ENCODE measurements around the gene C1QL2.

DNA sequence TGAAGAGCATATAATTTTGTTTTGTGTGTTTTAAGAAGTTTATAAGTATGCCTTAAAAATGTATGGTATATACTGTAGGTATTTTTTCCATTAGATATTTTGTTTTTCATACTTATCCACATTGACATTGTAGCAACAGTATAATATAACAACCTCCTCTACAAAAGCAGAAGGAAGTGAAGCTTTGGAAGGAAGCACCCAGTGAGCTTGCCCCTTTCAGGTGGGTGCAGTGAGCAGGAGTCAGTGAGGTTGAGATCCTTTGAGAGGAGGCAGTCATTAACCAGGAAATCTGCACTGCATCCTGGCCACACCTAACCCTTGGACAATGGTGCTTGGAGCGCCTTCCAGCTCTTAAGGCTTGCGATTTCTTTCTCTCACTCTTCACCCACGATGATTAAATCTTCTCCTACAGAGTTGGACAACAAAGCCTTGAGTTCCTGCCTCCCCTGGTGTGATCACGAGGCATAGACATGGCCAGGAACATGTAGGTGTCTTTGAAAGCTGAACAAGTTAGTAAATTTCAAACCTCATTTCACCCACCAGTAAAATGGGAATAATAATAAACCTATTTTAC is 13.9 kb downstream of the IL37 start:
- PRO-cap = no peak

DNA sequence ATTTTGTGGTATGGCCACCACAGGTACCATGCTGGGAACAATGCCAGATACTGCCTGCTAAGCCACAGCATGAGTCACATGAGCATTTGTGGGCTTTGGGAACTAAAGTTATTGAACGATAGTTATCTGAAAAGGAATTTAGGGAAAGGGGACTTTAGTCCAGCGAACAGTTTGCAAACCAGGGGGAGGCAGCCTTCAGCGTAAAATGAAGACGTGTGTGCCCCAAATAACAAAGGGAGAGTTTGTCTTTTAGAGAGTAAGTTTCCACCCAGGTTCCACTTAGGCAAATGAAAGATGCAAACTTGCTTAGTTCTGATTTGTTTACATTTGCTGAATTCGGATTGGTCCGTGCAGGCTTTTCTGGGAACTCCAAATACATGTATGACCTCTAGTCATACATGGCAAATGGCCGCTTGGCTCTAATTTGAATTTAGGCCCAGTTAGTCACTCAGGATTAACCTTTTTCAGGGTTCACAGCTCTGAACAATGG is 28.2 kb downstream of the IL37 start:
- PRO-cap = no peak

DNA sequence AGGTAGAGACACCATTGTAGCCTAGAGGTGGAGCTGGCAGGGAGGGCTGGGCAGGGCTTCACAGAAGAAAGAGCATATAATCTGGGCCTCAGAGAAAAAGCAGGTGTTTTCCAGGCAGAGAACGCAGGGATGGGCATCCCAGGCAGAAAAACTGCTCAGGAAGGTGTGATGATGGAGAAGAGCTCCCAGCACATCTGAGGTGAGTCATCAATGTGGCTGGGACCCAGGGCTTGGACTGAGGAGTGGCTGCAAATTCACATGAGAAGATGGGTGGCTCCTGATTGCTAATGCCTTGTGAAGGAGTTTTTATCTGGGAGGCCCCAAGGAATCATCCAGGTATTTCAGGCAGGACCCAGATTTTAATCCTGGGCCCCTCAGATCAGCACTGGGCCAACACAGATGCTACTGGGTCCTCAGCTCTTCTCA is 10.1 kb downstream of the IL1F10 start:
- PRO-cap = no peak

- PRO-cap = bidirectional peak, plus-strand start at chr2:113175437, minus-strand start at chr2:113175306
Observed at GRCh38 chr2:113175037-113175593, 1.3 kb downstream of the PSD4 start.

DNA sequence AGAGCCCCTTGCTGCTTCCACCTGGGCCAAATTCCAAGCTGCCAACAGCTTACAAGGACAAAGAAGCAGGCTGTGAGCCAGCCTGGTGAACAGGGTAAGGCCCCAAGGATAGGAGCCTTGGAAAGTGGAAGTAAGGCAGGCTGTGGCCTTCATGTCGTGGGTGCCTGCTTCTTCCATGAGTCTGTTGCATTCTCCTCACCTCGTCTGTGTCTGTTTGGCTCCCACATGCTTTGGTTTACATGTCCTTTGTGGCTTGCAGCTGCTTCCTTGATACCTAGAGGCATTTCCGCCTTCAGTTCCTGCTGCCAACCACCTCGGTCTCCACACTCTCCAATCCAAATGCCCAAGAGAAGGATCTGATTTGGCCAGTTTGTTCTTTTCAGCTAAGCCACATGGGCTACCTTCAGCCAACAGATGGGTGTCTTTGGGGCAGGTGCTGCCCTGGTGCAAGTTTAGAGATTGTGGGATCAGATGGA is 8.0 kb downstream of the PSD4 start:
- PRO-cap = no peak

DNA sequence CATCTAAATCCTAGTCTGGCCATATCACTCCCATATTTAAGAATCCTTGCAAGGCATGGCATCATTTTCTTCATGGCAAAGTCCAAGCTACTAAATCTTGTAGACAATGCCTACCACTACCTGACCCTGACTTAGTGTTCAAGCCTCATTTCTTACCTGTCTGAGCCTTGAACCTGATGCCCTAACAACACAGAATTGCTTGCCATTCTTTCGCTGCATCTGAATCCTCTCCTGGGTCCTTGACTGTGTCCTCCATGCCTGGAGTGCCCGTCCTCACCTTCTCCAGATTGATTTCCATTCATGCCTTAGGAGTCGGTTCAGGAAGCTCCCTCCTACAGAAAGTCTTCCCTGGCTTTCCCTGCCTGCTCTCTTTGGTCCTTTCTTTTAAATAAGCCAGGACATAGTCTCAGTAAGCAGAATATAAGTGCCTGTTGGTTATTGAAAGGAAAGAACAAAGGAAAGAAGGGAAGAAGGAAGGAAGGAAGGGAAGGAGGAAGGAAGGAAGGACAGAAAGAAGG is 24.1 kb downstream of the PAX8 start:
- PRO-cap = no peak

DNA sequence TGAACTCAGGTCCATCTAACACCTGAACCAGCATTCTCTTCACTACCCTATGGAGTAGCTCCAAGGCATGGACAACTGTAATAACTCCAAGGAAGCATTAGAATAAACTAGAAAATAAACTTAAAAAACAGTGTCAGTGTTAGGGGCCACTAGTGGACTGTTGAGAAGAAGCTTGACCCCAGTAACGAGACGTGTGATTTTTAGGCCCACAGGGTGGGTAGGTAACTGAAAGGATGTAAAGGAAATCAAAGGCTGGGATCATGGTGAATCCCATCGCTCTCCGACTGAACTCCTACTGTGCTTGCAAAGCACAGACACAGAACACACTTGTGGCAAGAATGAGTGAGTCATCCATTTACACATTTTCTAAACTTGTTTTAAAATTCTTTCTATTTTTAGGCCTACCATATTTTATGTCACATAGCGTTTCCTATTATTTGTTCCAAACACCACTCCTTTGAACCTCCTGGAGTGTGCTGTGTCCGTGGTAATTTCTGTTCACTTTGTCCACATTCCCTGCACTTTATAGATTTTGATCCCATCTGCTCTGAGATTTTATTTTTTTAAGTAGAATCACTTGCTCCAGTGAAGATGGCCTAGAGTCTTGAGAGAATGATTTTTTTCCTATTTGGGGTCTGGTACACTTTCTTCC is 6.2 kb upstream of the PAX8 start:
- PRO-cap = no peak

- PRO-cap = no peak
Observed at GRCh38 chr2:113337706-113338311, 59.1 kb upstream of the PAX8 start.

DNA sequence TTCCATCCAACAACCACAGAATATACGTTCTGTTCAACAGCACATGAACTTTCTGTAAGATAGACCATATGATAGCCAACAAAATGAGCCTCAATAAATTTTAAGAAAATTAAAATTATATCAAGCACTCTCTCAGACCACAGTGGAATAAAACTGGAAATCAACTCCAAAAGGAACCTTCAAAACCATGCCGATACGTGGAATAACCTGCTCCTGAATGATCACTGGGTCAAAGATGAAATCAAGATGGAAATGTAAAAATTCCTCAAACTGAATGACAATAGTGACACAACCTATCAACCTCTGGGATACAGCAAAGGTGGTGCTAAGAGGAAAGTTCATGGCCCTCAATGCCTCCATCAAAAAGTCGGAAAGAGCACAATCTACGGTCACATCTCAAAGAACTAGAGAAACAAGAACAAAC is 8.4 kb upstream of the FOXD4L1 start:
- PRO-cap = no peak

- PRO-cap = no peak
Observed at GRCh38 chr2:113502941-113503287, 4.4 kb downstream of the FOXD4L1 start.

DNA sequence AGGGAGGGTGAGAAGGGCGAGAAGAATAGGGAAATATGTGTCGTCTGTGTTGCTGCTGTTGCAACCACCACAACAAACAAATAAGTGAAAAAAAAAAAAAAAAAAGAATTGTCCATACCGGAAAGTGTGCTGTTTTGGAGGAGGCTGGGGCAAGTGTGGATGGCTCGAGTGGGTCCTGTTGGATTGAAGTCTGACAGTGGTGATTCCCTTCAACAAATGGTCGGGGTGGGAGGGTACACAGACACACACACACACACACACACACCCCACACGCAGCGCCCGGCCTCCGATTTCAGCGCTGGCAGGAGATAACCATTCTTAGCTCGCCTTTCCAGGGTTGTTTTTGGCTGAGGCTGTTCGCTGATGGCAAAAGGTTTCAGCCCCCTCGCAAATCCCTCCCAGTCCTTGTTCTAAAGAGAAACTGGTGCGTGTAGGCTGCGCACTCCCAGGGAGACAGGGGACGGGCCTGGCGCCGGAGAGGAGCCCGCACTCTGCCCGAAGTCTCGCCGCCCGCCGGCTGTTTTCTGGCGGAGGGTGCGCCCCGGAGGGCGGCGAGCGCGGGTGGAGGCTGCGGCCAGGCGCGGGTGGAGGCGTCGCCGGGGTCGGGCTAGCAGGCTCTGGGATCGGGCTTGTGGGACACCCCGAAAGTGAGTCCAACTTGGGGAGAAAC is 42.7 kb downstream of the FOXD4L1 start:
- PRO-cap = unidirectional peak, plus-strand start at position 442 of the sequence; unidirectional peak, plus-strand start at position 489 of the sequence

DNA sequence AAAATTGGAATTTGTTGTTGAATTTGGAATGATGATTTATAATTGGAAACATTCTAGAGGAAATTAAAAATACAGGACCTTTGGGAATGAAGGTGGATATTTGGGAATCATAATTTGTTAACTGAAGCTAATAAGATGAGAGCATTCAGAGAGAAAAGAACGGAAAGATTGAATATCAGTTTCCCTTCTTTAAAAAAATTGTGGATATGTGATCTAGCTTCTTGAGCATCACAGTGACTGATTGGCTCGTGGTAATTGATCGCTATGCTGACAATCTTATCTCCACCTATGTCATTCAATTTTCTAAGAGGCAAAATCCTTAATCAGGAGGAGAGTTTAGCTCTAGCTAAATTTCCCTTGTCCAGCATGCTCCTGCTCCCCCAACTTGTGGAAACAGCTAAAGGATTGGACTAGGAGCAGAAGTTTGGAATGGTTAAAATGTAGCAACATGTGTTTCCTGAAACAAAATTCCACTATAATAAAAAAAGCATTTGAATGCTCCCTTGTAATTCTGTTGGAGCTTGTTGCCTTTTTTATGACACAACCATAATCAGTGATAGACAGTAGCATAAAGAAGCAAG is 6.7 kb downstream of the ACTR3 start:
- PRO-cap = no peak

DNA sequence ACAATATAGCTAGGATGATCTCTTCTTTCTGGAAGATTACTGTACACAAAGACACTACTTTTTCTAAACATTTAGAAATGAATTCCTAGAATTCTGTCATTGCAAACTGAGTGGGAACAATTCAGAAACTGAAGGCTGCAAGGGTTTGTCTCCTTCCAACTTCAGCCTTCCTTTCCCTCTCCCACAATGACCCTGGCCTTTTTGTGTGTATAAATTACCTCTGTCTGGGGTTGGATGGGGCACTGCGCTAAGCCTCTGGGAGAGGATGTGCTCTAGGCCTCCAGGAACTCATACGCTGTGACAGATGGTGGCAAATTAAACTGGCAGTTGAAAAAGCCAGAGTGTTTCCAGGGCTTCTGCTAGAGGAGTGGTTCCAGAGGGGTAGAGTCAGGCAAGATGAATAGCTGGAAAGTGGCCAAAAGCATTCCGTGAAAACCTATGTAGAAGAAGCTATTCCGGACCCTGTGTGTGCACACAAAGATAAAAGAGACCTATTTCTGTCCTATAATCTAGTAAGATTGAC is 84.7 kb downstream of the ACTR3 start:
- PRO-cap = no peak

GRCh38 chr2:114662294-114662831 is 219.9 kb downstream of the DPP10 start:
- PRO-cap = unidirectional peak, minus-strand start at chr2:114662527

GRCh38 chr2:118185008-118186049 is 97.1 kb downstream of the INSIG2 start:
- PRO-cap = unidirectional peak, plus-strand start at chr2:118185751

DNA sequence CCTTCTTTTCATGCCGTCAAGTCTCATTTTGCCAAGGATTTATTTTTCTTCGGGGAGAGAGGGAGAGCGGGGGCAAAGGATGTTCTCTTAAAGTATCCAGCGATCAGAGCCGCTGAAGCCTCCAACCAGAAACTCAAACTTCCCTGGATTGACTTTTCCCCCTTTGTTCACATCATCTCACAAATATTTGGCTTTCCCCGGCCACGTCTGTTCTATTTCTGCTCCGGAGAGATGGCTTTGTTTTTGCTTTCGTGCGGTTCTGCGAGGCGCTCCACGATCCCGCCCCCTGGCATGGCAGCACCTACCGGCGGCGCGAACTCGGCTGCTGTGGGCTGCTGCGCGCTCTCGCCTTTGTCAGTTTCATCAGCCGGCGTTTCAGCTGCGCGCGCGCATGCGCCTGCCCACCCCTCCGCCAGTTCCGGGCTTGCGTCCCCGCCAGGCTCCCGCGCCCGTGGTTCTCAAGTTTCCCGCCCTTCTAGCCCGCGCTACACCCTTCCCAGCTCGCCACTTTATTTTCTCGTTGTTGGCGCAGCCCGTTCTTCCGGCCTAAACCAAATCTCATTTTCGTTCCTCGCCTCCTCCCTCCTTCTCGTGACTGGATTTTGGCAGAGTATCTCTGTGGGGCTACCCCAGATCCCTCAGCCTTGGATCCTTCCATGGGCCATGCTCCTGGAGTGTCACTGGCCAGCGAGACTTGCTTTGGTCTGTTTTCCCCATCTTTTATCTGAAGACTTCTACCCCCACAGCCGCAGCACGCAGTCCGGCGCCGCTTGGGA is 98.0 kb downstream of the INSIG2 start:
- PRO-cap = bidirectional peak, plus-strand start at position 415 of the sequence, minus-strand start at position 327 of the sequence

DNA sequence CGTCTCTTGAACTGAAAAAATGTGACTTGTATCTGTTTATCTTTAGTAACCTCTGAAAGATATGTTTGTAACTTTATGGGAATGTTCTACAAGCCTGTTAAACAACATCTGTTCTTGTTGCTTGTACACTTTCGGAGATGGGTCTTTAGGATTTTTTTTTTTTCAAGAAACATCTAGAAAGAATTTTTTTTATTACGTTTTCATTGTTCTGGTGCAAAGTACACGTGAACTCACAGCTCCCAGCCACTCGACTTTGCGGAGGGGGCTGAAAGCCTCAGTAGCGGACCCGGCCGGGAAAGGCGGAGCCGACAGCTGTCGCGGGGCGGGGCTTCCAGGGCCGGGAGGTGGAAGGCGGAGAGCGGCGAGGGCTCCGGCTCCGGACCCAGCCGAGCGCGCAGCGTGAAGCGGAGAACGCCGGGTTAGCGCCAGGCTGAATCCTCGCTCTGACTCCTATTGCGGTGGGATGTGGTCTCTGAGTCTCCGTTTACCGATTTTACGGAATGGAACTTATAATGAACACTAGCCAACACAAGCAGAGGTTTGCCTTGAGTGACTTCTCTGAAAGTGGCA is 73.1 kb downstream of the EN1 start:
- PRO-cap = no peak

- PRO-cap = no peak
Observed at GRCh38 chr2:118973348-118973941, 31.5 kb downstream of the MARCO start.

DNA sequence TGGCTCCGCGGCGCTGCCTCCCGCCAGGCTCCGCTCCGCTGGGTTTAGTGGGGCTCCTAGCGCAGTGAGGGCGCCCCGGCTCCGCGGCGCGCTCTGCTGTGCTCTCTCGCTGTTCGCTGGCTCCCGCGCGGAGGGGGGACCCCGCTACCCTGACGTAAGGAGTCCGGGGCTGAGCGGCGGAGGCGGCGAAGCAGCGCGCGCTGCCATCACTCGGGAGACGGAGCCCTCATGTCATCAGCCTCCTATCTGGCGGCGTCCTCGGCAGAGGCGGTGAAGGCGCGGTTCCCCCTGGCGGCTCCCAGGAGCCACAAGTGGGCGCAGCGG is at the start of gene C1QL2:
Gene C1QL2, minus strand, starts transcription at position 95 of the 324 bp plus-strand sequence.
- PRO-cap = no peak

DNA sequence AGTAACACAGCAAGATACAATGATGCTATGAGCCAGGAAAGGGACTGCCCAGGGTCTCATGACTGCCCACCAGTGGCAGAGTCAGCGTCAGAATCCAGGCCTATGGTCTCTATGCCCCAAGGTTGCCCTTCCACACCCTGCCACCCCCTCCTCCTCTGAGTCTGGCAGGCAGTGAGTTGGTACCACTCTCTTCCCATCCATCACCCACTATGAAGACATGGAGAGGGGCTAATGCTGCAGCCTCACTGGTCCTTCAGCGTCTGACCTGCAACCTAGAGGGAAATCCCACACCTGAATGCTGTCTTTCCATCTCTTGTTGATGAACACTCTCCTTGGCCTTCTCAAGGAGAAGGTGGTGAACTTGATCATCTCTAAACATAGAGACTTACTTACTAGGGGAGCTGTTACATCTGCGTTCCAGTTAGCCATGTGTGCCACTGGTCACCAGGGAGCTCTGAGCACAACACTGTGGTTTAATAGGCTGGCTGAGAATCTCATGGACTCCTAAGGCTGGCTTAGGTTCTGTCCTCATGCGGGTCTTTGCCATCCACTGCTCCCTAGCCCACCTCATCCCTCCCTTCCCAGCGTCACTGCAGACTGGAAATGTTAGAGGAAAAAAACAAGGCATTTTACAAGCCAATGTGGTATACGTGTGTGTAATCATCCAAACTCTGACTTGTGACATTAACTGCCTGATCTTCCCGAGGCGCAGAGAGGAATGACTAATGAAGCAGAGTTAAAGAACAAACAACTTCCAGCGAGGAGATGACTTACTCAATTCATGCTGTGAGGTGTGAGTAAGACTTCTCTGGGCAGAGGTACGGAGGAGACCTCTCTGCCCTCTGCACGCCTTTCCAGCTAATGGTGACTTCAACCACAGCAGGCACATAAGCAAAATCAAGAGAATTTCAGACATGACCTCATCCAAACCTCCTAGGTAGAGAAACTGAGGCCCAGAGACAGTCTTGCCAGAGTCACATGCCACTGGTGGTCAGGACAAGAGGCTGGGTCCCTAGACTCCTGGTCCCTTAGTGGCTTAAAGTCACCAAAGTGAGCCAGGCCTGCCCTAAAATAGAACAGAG is 28.9 kb downstream of the STEAP3 start:
- PRO-cap = no peak